Metastatic Breast Carcinoma in the Brain (tissue), 10 donors: ENCODE measurements around a stretch of chr6.

- PRO-cap, 10 experiments: no peak in any of the 10 experiments
These were observed 12.9 kb upstream of the SLC22A7 start for GRCh38 chr6:43284813-43285985.

DNA sequence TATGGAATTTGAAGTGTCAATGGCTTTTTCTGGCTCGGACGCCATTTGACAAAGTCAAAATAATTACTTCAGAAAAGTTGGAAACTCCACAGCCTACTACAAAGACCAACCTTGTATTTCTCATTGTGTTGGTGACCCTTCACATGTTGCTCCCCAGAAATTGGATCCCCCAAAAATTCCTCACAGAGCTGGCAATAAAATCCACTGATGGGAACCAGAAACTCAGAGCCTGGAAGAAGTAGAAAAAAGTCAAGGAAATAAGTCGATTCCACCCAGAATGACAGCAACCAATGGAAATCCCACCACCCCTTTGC, 28.8 kb downstream of the ZNF318 start:
- PRO-cap, 10 experiments: no peak in any of the 10 experiments

- PRO-cap, 10 experiments: no peak in any of the 10 experiments
These were observed 1.4 kb downstream of the ABCC10 start for GRCh38 chr6:43428574-43429358.

GRCh38 chr6:43490542-43491123, 13.3 kb downstream of the TJAP1 start:
- PRO-cap, 10 experiments: no peak in any of the 10 experiments

GRCh38 chr6:43668689-43669612, 18.6 kb downstream of the MRPS18A start:
- PRO-cap, 10 experiments: peak in 2 of 10 experiments; most common plus-strand start chr6:43669333 (in 1); most common minus-strand start chr6:43668852 (in 2)

GRCh38 chr6:43669613-43670460, 17.8 kb downstream of the MRPS18A start:
- PRO-cap, 10 experiments: peak in 3 of 10 experiments; most common plus-strand start chr6:43670210 (in 1); most common minus-strand start chr6:43670102 (in 3)

- PRO-cap, 10 experiments: peak in 1 of 10 experiments; most common minus-strand start chr6:43695664 (in 1)
These were observed 8.2 kb upstream of the MRPS18A start for GRCh38 chr6:43695500-43696423.

DNA sequence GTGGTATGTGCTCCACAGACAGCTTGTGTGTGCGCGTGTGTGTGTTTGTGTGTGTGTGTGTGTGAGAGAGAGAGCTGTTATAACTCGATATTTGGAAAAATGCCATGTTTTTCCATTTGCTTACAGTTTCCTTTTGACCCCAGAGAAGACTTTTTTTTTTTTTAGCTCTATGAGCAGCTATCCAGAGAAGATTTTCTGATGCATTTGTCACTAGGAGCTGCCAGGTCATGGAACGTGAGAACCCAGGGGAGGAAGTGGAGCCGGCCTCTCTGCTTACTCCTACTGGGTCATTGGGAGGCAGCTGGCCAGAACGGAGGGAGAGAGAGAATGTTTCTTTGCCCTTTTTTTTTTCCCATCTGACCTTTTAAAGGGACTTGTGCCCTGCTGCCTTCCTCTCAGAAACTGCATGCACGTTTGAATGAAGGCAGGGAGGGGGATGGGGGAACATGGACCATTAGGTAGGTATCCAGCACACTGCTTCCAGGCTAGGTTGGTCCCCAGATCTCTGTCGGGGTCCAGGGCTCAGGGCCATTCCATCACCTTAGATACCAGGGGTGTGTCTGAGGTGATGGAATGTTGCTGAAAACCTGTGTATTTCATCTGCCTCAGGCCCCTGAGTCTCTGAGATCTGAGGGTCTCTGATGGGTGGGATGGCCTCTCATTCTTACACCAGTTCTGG, 11.1 kb upstream of the MRPS18A start:
- PRO-cap, 10 experiments: no peak in any of the 10 experiments

GRCh38 chr6:43709817-43710178, 22.2 kb upstream of the MRPS18A start:
- PRO-cap, 10 experiments: no peak in any of the 10 experiments

GRCh38 chr6:43742983-43743610, 26.9 kb upstream of the VEGFA start:
- PRO-cap, 10 experiments: no peak in any of the 10 experiments

DNA sequence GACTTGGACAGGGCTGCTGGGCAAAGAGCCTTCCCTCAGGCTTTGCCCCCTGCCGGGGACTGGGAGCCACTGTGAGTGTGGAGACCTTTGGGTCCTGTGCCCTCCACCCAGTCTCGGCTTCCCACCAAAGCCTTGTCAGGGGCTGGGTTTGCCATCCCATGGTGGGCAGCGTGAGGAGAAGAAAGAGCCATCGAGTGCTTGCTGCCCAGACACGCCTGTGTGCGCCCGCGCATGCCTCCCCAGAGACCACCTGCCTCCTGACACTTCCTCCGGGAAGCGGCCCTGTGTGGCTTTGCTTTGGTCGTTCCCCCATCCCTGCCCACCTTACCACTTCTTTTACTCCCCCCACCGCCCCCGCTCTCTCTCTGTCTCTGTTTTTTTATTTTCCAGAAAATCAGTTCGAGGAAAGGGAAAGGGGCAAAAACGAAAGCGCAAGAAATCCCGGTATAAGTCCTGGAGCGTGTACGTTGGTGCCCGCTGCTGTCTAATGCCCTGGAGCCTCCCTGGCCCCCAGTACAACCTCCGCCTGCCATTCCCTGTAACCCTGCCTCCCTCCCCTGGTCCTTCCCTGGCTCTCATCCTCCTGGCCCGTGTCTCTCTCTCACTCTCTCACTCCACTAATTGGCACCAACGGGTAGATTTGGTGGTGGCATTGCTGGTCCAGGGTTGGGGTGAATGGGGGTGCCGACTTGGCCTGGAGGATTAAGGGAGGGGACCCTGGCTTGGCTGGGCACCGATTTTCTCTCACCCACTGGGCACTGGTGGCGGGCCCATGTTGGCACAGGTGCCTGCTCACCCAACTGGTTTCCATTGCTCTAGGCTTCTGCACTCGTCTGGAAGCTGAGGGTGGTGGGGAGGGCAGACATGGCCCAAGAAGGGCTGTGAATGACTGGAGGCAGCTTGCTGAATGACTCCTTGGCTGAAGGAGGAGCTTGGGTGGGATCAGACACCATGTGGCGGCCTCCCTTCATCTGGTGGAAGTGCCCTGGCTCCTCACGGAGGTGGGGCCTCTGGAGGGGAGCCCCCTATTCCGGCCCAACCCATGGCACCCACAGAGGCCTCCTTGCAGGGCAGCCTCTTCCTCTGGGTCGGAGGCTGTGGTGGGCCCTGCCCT, 10.7 kb downstream of the VEGFA start:
- PRO-cap, 10 experiments: peak in 5 of 10 experiments; most common plus-strand start position 400 of the sequence (in 1); most common minus-strand start position 486 of the sequence (in 1)

DNA sequence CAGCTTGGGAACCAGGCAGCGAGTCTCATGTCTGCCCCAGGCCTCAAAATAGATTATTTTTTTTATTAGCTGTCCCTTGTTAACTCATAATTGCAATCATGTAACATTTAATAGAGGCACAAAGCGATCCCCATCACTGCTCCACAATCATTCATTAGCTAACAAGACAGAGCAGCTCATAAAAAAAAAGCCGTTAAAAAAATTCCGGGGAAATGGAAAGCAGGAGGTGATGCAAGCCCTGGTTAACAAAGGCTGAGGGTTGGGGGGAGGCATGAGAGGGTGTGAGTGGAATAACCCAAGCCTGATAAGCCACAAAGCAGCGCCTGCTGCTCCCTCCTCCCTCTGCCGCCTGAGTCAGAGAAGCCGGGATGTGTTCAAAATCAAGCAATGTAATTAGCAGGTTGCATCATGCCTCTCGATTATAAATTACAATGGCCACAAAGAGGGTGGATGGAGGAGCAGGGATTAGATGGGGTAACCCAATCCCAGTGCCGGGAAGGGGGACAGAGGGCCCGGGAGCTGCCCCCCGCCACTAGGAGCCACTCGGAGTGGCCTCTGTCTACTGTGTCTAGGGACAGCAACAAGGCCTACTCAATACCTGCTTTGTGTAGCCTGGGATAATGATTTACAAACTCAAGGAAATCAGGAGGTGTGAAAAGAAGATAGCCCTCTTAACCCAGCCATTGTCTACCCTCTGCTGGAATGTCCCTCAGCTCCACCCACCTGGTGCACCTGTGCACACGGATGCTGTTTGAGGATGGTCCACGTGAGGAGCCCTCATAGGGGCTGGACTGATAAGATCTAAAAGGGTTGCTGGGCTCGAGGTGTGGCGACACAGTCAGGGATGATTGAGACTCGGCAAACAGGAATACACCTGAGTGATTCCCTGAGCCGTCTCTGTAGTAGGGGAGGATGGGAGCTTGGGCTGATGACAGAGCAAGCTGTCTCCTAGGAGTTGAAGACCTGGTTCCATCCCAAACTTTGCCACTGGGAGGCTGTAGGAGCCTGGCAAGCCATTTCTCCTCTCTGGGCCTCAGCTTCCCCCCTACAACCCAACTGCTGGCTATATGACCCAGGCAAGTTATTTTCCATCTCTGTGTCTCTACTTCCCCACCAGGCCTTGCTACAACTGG, 156.9 kb downstream of the VEGFA start:
- PRO-cap, 10 experiments: peak in 2 of 10 experiments; most common plus-strand start position 851 of the sequence (in 1); most common minus-strand start position 356 of the sequence (in 2)

DNA sequence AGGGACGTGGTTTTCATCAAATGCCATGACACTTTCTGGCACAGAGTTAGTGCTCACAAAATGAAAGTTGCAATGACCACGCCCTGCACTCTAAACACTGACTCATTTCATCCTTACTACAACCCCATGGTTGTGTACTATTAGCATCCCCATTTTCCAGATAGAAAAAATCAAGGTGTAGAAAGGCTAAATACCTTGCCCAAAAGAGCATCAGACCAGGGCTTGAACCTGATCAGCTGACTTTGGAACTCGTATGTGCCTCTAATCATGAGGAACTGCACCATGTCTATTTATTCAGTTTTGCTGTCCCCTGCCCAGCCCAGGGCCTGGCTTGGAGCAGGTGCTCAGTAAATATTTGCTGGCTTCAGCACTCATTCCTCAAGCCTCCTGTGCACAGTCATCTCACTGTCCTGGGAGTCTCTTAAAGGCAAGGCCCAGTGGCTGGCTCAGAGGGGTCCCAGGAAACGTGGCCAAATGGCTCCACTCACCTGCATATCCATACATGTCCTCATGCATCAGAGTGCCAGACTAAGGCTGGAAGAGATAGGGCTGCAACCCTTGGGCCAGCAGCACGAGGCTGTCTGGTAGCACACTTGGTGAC, 77.8 kb downstream of the MRPL14 start:
- PRO-cap, 10 experiments: peak in 3 of 10 experiments; most common plus-strand start position 405 of the sequence (in 3); most common minus-strand start position 257 of the sequence (in 2)

DNA sequence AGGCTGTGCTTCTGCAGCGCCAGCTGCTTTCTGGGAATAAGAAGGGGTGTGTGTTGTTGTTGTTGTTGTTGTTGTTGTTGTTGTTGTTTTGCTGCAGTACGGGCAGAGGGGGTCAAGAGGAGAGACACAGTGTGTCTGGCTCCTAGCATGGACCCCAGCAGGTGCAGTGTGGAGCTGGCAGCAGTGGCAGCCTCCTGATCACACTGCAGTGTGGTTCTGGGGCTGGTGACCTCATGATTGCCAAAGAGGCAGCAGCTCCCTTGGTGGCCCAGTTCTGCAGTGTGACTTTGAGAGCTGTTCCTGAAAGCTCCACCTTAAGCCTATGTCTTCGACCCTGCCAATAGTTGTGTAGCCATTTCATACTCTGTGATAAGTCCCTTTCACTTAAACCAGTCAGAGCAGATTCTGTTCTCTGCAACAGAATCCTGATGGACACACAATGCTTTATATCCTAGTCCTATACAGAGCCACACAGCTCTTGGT, 74.5 kb downstream of the MRPL14 start:
- PRO-cap, 10 experiments: peak in 1 of 10 experiments; most common plus-strand start position 271 of the sequence (in 1); most common minus-strand start position 205 of the sequence (in 1)

DNA sequence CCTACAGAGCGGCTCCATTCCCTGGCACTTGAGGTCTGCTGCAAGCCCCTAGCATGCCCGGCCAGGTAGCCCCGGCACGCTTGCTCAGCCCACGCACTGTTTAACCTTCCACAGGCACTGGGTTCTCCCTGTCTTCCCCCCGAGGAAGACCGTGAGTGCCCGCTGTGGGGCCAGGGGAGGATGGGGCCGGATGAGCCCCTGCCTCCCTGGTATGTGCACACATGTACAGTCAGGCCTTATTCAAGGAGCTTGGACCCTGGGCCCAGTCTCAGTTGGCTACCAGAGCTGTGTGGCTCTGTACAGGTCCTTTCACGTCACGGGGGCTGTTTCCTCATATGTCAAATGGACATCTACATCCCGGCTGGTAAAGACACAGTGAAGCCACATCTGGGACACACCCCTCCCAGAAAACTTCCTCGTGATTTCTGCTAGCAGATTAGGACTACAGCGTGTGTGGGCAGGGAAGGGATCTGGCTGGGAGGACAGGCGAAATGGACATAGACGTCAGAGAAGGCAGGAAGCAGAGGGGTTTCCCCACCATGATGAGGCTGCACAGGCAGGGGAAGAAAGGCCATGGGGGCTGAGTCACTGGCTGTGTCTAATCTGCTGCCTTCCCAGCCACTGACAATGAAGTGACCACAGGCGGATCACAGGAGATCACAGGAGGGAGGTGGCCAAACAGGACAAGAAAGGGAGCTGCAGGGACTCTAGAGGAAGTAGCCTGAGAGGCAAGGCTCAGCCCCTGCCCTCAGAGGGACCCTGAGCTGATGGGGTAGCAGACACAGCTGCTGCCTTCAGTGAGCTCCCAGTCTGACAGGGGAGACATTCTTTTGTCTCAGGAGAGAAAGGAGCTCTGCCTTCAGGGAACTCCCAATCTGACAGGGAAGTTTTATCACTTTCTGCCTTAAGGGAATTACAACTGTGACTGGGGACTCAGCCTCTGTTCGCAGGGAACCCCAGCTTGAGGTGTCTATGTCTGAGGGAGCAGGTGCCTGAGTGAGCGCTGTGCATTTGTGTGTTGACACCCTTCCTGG, 62.8 kb downstream of the MRPL14 start:
- PRO-cap, 10 experiments: peak in 2 of 10 experiments; most common plus-strand start position 653 of the sequence (in 1); most common minus-strand start position 344 of the sequence (in 1)

DNA sequence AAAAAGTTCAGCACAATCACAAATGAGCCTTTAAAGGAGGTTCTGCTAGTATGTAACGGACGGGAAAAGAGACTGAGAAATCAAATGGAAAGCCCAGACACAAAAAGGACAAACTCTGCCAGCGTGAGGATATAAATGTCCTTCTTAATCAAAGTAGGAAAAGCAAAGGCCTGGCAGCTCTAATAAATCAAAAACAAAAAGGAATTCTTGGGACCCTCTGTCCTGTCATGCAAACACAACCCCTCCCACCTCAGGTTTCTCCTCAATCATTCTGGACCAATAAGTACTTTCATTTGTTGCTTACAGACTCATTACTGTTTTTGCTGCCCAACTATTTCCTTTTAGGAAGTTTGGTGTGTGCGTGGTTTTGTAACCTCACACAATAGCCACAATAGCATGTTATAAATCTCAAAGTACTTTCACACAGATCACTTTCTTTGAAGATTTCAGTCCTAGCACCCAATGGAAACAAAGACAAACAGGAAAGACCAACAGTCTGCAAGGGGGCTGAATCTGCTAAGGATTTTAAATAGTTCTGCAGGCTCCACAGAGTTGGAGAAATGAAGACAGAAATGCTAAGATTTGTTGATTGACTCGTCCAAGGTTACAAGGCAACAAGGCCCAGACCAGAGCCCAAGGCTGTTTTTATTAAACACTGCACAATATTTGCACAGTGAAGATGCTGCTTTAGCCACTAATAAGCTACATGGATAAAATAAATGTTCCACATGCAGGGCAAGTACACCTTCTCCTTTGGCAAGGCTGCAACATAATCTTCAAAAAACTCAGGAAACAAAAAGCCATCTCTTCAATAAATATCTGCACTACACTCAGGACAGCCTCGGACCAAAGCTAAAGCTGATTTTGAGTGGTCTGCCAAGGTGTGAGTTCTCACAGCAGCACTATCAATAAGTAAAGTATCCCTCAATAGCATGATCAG, 4.3 kb downstream of the MRPL14 start:
- PRO-cap, 10 experiments: no peak in any of the 10 experiments

- PRO-cap, 10 experiments: peak in 1 of 10 experiments; most common plus-strand start chr6:44132710 (in 1)
These were observed 5.3 kb downstream of the TMEM63B start for GRCh38 chr6:44132642-44132999.

DNA sequence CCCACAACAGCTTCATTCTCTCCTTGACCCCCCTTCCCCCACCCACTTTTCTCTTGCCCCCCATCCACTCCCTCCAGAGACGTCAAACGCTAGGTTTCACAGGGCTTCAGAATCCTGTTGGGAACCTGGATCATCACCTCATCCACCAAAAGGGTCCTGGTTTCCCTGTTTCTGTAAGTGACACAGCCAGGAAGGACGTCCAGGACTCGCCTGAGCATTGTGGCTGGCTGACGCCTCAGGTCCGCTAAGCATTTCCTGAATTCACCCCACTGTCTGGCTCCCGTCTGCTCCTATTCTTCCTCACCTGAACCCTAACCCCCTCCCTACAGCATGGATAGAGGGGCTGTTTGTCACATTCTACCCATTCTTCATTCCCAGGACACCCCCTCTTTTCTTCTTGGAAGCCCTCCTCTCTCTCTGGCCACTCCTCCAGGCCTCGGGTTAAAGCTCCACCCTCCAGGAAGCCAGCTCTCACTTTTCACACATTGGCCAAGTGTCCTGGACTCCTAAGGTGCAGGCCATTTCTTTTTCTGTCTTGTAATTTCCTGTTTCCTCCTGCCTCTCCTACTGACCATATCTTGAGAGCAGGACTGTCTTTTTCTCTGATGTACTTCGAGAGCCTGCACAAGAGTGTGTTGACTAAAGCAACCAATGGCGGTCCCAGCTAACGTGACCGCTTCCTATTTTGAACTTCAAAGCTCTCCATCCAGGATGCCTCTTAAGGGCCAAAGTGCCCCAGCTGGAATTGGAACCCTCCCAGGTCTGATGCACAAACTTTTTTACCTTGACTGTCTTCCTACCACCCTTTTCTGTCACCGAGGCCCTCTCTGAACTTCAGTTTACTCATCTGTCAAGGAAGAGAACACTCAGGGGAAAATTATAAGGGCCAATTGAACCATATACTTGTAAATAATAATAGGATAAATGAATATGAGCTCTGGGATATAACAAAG, 24.2 kb upstream of the MYMX start:
- PRO-cap, 10 experiments: peak in 2 of 10 experiments; most common plus-strand start position 488 of the sequence (in 2); most common minus-strand start position 399 of the sequence (in 1)

DNA sequence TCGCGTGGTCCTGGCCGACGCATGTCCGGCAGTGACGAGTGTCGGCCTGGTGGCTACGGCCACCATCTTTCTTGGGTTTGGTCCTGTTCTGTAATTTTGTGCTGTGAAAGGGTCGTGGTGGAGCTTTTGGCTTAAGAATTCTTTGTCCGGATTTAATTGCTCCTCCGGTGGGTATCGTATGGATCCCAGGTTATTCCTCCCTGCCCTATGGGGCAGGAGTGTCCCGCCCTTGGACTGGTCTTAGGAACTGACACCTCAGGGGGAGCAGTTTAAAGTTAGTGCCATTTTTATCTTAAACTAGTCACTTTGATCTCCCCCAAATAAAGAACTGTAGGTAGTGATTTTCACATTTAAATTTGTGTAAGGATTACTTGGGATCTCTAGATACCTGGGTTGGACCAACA, 1.0 kb downstream of the HSP90AB1 start:
- PRO-cap, 10 experiments: peak in 10 of 10 experiments; most common plus-strand start position 31 of the sequence (in 10); most common minus-strand start position 249 of the sequence (in 1)

DNA sequence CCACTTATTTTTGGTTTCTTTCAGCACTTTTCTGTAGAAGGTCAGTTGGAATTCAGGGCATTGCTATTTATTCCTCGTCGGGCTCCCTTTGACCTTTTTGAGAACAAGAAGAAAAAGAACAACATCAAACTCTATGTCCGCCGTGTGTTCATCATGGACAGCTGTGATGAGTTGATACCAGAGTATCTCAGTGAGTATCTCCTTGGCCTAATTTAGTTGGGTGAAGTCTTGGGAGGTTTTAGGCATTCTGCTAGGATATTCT, 4.1 kb downstream of the HSP90AB1 start:
- PRO-cap, 10 experiments: no peak in any of the 10 experiments